Foreskin fibroblast (primary cell): Measurements from ENCODE around the genes ZNF142, ZFAND2B and ABCB6.

DNA sequence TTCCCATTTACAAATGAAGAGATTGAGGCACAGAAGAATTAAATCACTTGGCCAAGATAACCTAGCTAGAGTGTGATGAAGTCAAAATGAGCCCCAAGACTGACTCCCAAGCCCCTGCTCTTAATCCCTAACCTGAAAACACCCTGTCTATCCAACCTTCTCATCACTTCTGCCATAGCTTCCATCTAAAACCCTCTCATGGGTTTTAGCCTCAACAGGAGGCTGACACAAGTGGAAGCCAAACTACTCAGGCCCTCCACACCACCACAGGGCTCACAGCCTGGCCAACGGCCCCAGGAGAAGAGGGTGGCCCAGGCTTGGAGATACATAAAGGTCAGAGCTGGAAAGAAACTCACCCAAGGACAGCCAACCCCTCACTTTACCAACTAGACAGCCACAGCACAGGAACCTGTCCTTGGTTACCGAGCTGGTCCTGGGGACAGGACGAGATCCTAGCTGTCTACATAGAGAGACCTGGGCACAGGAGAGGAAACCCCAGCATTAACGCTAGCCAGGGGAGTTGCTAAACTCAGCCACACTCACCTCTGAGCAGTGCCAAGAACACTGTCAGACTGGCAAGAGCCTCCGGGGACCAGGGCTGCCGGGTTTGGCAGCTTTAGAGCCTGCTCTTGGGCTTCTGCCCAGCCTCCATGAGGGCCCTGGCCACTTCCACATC is 6.9 kb downstream of the TMBIM1 start:
- RRBS: no CpG with 5 or more reads among the region's 6 CpGs

DNA sequence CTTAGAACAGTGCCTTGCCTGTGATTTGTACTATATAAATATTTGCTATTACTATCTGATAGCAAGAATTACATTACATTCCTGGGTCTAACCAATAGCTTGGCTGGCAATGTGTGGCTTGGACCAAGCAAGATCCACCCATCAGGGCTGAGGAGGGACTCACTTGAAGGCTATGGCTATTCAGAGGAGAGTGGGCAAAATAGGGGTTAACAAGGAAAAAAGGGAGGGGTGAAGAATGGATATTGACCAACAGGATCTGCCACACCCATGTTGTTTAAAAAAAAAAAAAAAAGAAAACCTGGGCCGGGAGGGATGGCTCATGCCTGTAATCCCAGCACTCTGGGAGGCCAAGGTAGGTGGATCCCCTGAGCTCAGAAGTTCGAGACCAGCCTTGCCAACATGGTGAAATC is 20.0 kb upstream of the TMBIM1 start:
- RRBS: no CpG with 5 or more reads among the region's 2 CpGs

- RRBS: no CpG with 5 or more reads among the region's 14 CpGs
Observed at GRCh38 chr2:218357665-218358338, 1.1 kb downstream of the CATIP start.

GRCh38 chr2:218392593-218393624 is 6.8 kb upstream of the CTDSP1 start:
- RRBS: no CpG with 5 or more reads among the region's 21 CpGs

DNA sequence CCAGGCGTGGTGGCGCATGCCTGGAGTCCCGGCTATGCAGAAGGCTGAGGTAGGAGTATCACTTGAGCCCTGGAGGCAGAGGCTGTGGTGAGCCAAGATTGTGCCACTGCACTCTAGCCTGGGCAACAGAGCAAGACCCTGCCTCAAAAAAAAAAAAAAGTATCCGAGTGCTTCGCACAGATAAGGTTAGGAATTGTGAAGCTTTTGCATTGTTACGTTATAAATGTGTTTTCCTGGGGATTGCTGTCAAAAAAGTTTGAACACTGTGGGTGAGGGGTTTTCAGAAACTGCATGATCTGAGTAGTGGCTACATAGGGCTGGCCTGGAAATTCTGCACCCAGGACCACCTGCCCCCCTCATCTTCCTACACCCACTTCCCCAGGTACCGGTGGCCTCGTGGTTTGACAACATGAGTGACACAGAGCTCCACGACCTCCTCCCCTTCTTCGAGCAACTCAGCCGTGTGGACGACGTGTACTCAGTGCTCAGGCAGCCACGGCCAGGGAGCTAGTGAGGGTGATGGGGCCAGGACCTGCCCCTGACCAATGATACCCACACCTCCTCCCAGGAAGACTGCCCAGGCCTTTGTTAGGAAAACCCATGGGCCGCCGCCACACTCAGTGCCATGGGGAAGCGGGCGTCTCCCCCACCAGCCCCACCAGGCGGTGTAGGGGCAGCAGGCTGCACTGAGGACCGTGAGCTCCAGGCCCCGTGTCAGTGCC is 4.4 kb downstream of the CTDSP1 start:
- RRBS: no CpG with 5 or more reads among the region's 21 CpGs

GRCh38 chr2:218422409-218422692 is 3.4 kb downstream of the VIL1 start:
- RRBS: no CpG with 5 or more reads among the region's 3 CpGs

- RRBS: 2% methylated on average over 25 of the region's 54 CpGs
Observed at GRCh38 chr2:218659076-218659833, at the start of gene ZNF142. ZNF142 (minus strand) TSS chr2:218659623.

GRCh38 chr2:218661228-218662211 is 2.0 kb downstream of the BCS1L start:
- RRBS: no CpG with 5 or more reads among the region's 24 CpGs

DNA sequence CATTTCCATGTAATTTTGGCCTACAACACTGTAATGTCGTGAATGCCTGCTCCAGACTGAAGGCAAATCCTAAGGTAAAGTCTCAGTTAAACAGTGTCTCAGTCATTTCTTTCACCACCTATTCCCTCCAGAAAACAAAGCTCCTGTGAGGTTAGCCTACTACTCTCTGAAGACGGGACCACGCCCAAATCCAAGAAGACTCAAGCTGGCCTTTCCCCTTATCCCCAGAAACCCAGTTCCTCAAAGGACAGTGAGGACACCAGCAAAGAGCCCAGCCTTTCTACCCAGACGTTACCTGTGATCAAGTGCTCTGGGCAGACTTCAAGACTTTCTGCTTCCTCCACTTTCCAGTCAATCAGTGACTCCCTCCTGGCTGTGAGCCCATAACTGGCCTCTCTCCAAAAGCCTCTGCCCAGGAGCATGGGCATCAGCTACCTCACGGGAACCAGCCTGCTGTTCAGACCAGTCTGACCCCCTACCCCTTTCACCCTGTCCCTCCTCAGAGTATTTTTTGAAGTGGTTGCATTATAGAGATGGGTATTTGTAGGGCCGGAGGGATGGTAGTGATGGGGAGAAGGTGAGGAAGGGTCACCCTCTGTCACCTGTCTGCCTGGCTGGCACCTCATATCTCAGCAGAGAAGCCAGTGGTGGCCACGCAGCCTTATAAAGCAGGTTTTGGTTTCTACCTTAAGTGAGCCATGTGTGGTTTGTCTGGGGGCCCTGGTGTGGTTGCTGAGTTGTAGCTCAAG is 27.8 kb upstream of the CYP27A1 start:
- RRBS: no CpG with 5 or more reads among the region's 7 CpGs

DNA sequence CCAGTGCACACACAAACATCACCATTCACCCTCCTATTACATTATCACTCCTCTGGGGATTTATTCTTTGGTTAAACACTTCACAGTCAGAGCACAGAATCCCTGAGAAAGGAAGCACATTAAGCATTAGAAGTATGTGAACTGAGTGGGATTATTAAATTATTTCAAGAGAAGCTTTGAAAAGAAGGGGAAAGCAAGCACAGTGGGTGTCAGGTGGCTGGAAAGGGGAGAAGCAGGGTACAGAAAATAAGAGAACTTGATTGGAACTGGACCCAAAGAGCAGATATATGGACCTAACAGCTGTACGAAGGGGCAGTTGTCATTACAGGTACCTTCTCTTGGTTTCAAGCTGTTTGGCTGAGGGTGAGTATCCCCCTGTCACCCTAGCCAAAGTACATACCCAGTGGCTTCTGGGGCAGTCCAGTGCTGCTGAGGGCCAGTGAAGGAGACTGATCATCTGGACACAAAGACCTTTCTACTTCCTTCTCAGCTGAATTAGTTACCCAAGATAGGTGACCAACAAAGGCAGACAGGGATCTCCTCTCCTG is 24.6 kb upstream of the CYP27A1 start:
- RRBS: no CpG with 5 or more reads among the region's 1 CpG

GRCh38 chr2:218806295-218806806 is 24.4 kb downstream of the CYP27A1 start:
- RRBS: no CpG with 5 or more reads among the region's 9 CpGs

DNA sequence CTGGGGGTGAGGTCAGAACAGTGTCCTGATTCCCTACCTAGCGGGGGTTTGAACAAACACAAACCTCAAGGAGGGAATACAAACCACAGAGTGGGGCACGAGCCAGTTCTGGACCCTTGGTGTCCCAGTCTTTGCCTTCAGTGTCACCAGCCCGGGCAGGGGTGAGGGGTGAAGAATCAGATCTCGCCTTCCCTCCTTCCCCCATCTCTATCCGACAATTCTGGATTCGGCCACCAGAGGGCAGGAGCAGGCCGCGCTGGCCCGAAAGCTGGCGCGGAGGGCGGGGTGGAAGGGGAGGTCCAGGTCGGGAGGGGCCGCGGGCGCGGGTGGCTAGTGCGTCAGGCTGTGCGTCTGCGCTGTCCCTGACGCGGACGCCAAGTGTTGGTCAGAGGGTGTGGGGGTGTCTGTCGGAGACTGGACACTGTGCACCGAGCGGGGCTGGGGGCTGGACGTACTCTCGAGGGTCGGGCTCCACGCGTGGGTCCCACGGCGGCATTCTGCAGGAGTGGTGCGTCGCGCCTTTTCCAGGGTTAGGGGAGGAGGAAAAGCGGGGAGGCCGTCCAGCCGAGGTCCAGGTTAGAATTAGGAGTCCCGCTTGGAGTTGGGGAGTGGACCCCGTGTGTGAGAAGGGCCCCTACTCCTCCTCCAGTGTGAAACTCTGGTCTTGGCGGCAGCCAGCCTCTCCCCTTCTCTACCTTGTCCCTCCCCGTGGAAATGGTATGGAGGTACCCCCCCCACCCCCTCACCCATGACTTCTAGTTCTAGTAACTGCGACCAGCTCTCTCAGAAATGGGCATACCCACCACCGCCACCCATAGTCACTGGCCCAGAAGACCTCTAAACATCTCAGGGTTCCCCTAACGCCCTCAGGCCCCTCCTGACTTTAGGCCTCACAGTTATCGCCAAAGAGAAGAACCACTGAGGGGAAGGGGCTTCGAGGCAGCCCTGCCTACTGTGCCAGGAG is 3.0 kb upstream of the CRYBA2 start:
- RRBS: no CpG with 5 or more reads among the region's 48 CpGs

- RRBS: 8% methylated on average over 10 of the region's 51 CpGs
Observed at GRCh38 chr2:219059785-219060454, 801 bp downstream of the IHH start.

DNA sequence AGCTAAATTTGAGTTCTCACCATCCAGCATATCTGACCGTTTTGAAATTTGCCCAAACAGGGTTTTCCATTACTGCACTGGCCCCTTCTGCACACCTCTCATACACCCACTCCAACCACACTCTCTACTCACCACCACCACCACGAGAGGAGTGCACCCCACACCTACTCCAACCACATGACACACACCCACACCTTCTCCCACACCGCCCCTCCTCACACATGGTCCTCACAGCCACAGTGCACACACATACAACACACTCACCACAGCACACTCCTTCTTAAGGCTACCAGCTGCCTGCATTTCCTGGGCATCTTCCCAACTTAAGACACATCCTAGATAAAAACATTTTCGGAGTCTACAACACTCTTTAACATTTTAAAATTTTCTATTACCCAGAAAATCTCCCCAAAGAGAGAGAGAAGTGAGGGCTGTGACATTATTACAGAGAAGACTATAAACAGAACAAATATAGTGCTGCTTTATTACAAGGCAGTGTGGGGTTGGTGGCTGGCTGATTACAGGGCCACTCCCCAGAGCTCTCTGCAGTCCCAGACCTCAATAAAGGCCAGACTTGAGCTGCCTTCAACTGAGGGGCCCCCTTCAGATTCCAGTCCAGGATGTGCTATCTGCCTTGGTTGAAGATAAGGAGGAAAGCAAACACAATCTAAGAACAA is 36.1 kb downstream of the NHEJ1 start:
- RRBS: no CpG with 5 or more reads among the region's 4 CpGs

- RRBS: 1% methylated on average over 9 of the region's 19 CpGs
Observed at GRCh38 chr2:219175912-219176542, 698 bp downstream of the CNPPD1 start.

GRCh38 chr2:219180828-219181648 is 3.0 kb downstream of the RETREG2 start:
- RRBS: no CpG with 5 or more reads among the region's 9 CpGs

- RRBS: 2% methylated on average over 15 of the region's 82 CpGs
Observed at GRCh38 chr2:219206612-219207600, at the start of gene ZFAND2B. ZFAND2B (plus strand) TSS chr2:219206782.

GRCh38 chr2:219218632-219219226 is at the start of gene ABCB6:
ABCB6 (minus strand) TSS chr2:219218958.
- RRBS: under 1% methylated on average over 20 of the region's 57 CpGs

DNA sequence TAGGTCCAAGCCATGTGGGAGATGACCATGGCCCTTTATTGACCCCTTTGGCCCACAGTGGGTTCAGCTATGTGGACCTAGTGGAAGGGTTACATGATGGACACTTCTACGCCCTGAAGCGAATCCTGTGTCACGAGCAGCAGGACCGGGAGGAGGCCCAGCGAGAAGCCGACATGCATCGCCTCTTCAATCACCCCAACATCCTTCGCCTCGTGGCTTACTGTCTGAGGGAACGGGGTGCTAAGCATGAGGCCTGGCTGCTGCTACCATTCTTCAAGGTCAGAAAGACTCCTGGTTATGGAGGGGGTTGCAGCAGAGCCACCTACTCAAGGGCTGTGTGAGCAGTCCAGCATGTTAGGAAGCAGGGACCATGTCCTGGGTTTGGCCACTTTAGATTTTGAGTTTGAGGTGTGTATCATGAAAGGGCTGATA is 1.3 kb downstream of the STK16 start:
- RRBS: no CpG with 5 or more reads among the region's 10 CpGs

DNA sequence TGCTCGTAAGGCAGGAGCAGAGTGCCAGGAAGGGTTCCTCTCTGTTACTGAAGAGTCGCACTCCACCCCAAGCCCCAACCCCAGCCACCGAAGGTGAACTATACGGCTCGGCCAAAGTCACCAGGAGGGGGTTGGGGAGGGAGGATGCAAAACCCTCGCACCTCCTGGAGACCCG is 250 bp downstream of the TUBA4A start:
- RRBS: no CpG with 5 or more reads among the region's 7 CpGs